Measurements from ENCODE around the genes ZBTB6 and DENND1A.

DNA sequence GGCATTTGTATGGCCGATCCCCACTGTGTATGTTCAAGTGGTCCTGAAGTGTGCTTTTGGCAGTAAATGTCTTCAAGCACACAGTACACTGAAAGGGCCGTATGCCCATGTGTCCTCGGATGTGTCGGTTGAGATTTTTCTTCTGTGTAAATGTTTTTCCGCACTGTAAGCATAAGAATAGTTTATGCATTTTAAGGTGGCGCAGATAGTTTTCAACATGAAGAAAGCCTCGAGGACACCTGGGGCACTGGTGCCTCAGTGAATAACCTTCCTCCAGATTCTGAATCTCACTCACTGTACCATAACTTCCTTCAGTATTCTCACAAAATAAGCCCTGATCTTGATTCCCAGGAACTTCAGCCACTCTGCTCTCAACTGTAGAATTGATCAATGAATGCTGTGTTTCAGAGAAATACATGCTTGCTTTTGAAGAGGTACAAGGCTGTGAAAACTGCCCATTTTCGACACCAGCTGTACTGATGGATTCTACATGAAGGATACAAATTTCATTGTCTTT lies 2.1 kb downstream of the ZBTB6 start:
- PRO-cap, 3 experiments = no peak in any of the 3 experiments

DNA sequence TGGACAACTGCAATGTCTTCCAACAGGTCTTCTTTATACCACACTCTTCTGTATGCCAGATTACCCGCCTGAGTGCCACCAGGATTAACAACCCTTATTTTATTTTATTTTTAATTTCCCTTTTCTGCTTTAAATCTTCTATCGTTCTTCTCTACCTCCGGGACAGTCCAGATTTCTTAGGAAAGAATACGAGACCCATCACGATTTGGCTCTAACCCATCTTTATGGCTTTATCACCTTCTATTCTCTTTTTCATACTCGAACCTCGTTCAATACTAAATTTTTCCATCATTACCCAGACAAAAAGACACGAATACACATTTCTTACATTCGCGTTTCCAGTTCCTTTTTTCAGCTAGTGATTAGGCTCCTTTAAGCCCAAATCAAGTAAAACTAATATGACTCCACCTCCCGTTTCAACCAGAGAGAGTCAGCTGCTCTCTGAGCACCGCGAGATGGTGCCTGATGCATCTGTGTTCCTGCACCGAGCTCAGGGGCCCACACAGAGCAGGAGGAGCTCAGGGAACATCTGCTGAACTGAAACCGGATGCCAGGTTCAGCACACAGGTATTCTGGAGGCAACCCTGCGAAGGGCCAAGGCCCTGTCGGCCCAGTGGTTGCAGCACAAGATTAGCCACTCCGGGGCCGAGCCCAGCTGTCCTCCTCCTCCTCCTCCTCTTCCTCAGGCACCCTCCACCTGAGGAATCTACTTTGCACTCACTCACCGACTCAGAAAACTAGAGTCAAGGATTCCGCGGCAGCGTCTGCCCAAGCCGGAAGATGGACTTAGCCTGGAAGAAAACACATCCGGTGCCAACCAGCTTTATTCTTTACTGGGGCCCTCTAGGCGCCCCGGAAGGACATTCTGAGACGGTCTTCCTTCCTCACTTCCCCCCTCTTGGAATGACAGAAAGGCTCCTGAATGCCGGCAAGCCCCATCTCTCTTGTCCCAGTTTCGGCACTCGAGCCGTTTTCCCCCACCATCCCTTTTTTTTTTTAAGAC lies at the start of gene ZBTB6:
ZBTB6 (minus strand) TSS at position 798 of the 1,003 bp plus-strand sequence.
- PRO-cap, 3 experiments = peak in 3 of 3 experiments; most common plus-strand start position 887 of the sequence (in 3); most common minus-strand start position 788 of the sequence (in 3)

GRCh38 chr9:123074227-123074531 lies 40.7 kb downstream of the GPR21 start:
- PRO-cap, 3 experiments = no peak in any of the 3 experiments

DNA sequence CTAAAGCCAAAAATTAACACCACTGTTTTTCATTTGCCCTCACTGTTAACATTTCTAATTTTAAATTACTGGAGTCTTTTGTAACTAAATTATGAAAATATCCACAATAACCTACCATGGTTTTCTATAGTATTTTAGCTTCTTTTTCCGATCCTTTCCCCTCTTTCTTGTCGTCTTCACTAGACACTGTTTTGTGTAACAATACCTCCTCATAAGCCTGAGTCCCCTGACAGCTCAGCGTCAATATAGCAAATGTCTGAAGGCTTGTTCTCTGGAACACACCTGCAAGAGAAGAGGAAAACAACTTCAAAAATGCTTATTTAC lies 84.4 kb downstream of the STRBP start:
- PRO-cap, 3 experiments = no peak in any of the 3 experiments

- PRO-cap, 3 experiments = no peak in any of the 3 experiments
Measured at GRCh38 chr9:123377260-123377738, 21.3 kb downstream of the CRB2 start.

GRCh38 chr9:123526729-123528054 lies 171.2 kb downstream of the CRB2 start:
- PRO-cap, 3 experiments = no peak in any of the 3 experiments

DNA sequence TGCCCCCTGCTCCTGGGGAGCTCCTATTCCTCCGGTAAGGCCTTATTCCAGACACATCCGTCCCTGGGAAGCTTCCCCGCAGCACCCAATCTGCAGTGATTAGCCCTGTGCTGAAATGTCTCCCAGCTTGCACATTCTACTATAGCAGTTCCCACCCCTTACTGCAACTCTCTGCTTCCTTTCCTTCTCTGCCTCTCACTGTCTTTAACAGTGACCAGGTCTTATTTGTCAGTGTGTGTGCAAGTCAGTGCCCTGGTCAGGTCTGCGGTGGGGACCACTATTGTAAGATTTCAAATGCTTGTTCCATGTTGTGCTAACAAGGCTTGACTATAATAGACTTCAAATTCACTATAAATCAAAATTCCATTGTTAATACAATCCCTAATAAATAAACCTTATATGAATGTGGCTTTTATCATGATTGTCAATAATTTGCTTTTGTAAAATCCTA lies 187.7 kb downstream of the CRB2 start:
- PRO-cap, 3 experiments = no peak in any of the 3 experiments

DNA sequence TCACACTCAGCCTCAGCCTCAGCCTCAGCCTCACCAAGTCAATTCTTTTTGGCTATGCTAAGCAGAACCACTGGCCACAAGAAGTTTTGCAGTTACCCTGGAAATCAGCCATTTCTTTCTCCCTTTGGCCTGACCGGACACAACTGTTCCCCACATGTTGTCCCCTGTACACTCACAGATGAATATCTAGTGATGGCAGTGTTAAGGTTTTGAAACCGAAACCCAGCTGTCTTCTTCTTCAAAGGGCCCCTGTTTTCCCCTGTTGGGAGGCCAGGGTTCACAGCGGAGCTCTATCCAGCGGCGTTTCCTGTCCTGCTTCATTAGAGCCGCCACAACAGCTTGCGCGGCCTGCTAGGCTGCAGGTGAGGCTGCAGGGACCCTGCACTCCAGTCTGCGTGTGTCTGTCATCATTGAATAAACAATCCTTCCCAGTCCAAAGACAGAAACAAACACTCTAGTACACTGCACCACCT lies 250.5 kb downstream of the DENND1A start:
- PRO-cap, 3 experiments = no peak in any of the 3 experiments

- PRO-cap, 3 experiments = peak in 3 of 3 experiments; most common plus-strand start chr9:123930279 (in 2); most common minus-strand start chr9:123929987 (in 1)
Measured at GRCh38 chr9:123929672-123930538, at the start of gene DENND1A. DENND1A (minus strand) TSS chr9:123930126.

DNA sequence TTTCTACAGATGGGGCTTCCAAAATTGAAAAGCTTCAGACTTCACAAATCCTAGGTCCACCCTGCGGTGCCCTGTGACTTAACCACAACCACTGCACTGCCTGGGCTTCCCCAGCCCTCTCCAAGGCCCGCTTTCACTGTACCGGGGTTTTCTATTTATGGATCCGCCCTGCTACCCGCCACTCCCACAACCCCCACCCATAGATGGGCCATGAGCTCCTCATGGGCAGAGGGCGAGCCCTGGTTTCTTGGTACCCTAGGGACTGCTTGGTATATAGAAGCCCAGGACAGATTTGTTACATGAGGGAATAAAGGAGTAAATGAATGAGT lies 39.9 kb upstream of the NEK6 start:
- PRO-cap, 3 experiments = no peak in any of the 3 experiments

DNA sequence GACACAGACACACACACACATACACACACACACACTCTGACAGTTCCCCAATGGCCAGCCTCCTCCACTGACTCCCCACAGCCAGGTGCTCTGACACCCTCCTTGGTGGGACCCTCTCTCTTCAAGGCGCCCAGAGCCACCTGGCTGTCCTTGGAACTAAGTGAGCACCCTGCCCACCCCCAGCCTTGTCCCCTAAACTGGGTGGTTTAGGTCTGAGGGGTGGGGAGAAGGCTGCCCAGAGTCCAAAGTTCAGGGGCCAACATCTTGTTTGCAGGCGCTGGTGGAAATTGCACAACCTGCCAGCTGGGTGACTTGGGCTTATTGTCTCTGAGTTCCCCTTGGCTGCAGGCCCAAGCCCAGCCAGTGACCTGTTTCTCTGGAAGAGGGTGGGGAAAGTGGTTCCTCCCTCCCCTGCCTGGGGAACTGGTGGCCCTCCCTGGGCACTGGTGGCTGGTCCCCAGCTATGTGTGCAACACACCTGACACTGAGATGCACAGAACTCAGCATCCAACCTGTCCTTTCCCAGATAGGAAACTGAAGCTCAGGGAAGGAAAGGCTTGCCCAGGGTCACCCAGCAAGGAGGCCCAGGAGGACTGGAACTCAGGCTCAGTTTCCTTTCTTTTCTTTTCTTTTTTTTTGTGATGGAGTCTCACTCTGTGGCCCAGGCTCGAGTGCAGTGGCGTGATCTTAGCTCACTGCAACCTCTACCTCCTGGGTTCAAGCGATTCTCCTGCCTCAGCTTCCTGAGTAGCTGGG lies 34.3 kb upstream of the NEK6 start:
- PRO-cap, 3 experiments = no peak in any of the 3 experiments

- PRO-cap, 3 experiments = peak in 3 of 3 experiments; most common plus-strand start chr9:124259752 (in 3); most common minus-strand start chr9:124259439 (in 3)
Measured at GRCh38 chr9:124259270-124260376, 1.9 kb downstream of the NEK6 start.

DNA sequence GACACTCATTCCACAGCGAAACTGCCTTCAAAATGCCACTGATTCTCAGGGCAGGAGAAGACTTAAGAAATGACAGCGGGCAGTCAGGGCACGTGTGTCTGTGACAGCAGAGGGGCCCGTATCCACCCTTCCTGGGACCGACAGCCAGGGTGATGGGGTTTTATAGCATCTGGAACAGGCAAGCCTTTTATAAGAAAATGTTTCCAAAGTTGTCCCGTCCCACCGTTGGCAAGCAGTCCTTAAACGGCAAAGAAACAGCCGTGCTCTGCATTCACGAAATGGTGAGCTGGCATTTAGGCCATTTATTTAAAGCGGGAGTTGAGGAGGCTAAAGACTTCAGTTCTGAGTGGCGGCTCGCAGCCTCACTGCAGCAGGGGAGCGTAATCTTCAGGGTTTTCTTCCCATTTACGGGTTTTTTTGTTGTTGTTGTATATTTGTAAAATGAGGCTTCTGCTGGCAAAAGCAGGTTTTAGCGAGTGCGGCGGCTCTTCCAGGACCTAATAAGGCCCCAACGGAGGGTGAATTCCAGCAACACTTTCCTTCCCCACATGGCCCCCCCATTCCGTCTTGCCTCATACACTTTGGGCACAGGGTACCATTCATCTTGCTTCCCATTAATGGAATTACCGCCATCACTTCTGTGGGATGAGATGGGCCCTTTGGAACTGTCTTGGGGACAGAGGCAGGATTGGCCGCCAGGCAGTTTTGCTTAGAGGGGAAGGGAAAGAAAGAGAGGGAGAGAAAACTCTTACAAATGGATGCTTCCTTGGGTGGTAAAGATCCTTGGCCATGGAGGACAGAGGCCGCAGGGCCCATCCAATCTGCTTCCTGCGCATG lies 15.9 kb downstream of the NEK6 start:
- PRO-cap, 3 experiments = no peak in any of the 3 experiments

DNA sequence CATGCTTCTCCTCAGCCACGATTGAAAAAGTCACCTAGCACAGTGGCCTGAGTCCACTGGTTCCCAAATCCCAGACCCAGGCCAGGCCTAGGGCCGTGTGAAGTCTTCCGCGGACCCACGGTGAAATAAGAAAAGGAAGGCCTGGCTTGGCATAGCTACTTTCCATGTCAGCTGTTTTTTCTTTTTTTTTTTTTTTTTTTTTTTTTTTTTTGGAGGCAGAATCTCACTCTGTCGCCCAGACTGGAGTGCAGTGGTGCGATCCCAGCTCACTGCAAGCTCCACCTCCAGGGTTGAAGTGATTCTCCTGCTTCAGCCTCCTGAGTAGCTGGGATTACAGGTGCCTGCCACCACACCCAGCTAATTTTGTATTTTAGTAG lies 23.5 kb downstream of the NEK6 start:
- PRO-cap, 3 experiments = no peak in any of the 3 experiments

DNA sequence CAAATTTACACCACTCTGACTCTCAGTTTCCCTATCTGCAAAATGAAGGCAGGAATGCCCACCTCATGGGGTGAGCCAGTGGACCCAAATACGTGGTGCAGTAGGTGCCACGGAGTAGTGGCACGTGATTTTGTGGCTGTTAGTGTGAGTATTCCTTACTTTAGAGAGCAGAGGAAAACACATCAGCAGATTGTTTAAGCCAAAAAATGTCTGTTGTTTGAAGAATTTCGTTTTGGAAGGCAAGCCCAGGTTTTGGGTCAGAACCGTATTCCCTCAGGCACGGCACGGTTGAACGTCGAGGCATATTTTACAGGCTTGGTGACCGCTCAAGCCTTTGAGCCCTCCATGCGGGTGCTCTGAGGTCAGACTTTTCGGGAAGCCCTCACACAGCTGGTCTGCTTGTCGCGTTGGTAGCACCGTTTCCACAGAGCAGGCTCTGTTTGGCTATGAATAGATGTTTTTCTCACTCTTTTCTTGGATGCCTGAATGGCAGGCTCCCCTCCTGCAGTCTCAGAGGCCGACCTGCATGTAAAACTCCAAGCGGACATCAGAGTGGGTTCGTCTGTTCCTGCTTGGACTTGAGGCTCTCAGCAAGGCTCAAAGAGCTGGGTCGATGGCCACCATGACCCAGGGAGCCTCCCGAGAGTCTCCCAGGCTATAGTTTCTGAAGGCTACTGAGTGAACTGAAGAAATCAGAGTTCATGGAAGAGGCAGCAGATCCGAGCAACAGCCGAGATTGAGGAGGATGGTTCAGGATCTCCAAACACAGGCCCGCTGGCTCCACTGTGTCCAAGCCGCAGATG lies 27.3 kb downstream of the NEK6 start:
- PRO-cap, 3 experiments = no peak in any of the 3 experiments

GRCh38 chr9:124292160-124292697 lies 34.5 kb downstream of the NEK6 start:
- PRO-cap, 3 experiments = no peak in any of the 3 experiments

- PRO-cap, 3 experiments = no peak in any of the 3 experiments
Measured at GRCh38 chr9:124344472-124345537, 70.4 kb downstream of the PSMB7 start.

- PRO-cap, 3 experiments = no peak in any of the 3 experiments
Measured at GRCh38 chr9:124384271-124385030, 30.8 kb downstream of the PSMB7 start.

DNA sequence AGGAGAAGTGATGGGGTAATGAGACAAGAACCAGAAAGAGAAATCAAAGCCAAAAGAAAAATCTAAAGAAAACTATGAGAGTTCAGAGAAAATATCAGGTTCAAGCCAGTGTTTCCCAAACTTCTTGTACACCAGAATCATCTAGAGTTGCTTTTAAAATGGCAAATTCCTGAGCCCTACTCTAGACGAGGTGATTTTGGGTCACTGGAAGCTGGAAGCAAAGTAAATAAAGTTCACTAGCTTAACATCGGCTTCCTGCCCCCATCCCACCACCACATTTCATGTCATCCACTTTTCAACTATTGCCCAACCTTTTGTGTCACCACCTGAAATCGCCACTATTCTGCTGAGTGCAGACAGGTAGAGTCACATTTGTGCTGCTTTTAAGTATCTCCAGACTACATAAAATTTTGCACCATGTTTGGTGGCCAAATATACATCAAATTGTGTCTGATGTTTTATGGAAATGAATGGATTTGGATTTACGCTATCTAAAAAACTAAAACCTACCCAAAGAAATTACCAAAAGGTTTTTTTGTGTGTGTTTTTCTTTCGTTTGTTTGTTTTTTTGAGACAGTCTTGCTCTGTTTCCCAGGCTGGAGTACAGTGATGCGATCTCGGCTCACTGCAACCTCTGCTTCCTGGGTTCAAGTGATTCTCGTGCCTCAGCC lies 76.2 kb downstream of the NR6A1 start:
- PRO-cap, 3 experiments = no peak in any of the 3 experiments

- PRO-cap, 3 experiments = peak in 3 of 3 experiments; most common plus-strand start chr9:124771761 (in 2); most common minus-strand start chr9:124771603 (in 1)
Measured at GRCh38 chr9:124771499-124771978, 428 bp upstream of the NR6A1 start.

Data from Metastatic Breast Carcinoma in the Ovary (tissue), 3 donors.